Measurements from ENCODE around the genes UTP14C and CNMD.

DNA sequence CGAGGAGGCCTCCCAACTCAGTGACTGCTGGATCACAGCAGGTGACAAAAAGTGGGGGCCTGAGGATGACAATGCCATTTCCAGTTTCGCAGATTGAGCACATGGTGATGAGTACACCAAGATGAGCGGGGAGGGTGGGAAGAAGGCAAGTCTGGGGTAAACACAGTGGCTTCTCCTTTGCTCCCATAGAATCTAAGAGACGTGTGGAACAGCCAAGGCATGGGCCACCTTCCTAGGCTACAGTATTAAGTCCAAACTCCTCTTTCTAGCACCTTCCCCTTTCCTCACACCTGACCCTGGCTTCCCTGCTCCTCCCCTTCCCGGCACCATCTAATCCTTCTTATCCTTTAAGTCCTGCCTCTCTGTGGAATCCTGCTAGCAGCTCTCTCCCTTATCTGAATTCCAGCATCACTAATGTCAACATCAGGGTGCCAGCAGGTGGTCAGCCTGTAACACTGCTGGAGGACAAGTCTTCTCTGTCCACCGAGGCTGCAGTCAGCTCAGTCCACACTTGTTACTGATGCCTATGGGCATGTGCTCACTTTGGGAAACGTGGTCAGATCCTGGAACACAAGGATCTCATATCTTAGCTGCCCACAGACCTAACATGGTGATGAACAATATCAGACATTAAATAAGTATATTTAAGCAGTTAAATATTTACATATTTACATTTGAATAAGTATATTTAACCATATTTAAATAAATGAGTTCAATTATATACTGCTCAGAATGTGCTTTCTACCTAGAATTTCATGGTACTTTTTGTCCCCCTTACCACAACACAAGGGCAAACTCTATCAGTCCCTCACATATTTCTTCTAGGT lies 13.3 kb downstream of the ATP7B start:
- PRO-cap, result no peak

GRCh38 chr13:51999514-51999941 lies 11.7 kb downstream of the ATP7B start:
- PRO-cap, result no peak

- PRO-cap, result no peak
Measured at GRCh38 chr13:52024408-52025011, at the start of gene UTP14C. UTP14C (plus strand) TSS chr13:52024691.

DNA sequence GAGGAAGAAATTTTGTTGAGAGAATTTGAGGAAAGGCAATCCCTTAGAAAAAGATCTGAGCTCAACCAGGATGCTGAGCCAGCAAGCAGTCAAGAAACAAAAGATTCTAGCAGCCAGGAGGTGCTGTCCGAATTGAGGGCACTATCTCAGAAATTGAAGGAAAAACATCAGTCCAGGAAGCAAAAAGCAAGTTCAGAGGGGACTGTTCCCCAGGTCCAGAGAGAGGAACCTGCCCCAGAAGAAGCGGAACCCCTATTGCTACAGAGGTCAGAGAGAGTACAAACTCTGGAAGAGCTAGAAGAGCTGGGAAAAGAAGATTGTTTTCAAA lies 5.5 kb downstream of the UTP14C start:
- PRO-cap, result no peak

DNA sequence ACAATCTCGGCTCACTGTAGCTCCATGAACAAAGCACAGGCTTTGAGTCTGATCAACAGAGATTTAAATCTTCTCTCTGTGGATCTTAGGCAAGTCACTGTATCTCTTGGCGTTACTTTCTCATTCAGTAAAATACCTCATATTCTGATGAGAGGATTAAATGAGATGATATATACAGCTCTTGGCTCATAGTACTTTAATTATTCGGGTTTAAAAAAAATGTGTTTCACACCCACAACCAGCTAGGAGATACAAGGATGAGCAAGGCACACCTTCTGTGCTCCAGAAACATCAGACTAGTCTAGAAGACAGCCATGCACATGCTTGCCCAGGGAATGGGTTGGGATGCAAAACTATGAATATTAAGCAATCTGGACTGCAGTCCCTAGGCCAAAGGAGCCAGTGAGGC lies 2.6 kb downstream of the VPS36 start:
- PRO-cap, result no peak

GRCh38 chr13:52738830-52739245 lies 782 bp downstream of the CNMD start:
- PRO-cap, result no peak

DNA sequence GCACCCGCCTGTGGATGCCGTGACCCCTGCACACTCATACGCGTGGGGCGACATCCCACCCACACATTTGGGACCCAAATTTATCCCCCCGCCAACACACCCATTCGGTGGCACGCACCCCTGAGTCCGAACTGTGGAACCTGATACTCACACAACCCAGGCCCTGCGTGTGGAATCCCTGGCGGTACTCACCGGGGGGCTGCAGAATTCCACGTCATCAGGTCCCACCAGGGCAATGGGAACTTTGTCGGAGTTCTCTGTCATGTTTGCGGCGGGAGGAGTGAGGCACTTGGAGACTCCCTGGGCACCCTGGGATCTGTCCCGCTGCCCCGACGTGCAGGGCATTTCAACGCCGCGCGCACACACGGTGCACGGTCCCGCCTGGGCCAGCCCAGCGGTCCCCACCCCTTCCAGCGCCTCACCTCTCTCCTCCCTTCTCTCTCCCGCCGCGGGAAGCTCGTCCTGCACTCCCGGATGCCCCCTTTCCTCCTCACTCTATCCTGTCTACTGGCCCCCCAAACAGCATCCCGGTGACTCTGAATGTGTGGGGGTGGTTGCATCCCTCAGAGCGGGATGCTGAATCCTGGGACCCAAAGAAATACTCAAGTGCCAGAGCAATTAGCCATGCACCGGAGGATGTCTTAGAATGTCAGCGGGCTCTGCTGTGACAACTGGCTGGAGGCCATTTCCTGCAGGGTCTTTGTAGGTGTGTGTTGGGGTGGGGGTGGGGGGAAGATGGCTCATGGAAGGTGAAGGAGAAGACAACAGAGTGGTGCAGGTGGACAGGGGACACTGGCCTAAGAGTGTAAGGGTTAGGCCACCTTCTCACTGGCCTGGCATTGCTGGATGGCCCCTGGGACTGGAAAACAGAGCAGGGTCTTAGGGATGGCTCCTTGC lies at the start of gene CNMD:
Gene CNMD (minus strand): TSS at position 383 of the 897 bp plus-strand sequence.
- PRO-cap, result no peak

- PRO-cap, result no peak
Measured at GRCh38 chr13:52809469-52809894, 39.0 kb downstream of the PCDH8 start.

DNA sequence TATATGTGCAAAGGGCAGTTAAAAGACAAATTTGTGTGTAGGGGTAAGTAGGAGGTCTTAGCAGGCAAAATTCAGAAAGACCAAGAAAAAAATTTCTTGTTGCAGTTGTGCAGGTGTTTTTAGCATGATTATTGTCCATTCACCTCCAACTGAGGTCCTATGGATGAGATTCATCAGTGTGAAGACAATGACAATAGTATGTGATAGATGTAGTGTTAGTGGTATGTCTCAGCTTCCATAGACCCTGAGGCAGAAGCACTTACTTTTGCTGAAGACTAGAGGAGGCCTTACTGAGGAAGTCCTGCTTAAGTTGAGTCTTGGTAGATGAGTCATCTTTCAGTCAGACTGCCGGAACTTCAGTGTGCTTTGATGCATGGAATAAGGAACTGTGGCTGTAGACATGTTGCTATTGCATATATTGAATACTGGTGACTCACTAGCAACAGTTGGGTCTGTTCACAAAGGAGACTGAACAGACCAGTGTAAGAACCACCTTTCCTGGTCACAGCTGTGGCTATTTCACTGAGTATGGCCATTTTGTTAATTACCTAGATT lies 1000.5 kb downstream of the OLFM4 start:
- PRO-cap, result no peak

DNA sequence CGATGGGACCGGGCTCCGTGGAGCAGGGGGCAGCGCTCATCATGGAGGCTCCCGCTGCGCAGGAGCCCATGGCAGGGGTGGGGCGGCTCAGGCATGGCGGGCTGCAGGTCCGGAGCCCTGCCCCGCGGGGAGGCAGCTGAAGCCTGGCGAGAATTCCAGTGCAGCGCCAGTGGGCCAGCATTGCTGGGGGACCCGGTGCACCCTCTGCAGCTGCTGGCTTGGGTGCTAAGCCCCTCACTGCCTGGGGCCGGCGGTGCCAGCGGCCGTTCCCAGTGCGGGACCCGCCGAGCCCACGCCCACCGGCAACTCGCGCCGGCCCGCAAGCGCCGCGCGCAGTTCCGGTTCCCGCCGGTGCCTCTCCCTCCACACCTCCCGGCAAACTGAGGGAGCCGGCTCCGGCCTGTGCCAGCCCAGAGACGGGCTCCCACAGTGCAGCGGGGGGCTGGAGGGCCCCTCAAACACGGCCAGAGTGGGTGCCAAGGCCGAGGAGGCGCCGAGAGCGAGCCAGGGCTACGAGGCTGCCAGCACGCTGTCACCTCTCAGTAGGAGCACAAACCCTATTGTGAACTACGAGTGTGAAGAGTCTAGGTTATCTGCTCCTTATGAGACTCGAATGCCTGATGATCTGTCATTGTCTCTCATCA lies 687.1 kb downstream of the PCDH17 start:
- PRO-cap, result no peak

GRCh38 chr13:59638431-59638932 lies 525.2 kb downstream of the DIAPH3 start:
- PRO-cap, result no peak

DNA sequence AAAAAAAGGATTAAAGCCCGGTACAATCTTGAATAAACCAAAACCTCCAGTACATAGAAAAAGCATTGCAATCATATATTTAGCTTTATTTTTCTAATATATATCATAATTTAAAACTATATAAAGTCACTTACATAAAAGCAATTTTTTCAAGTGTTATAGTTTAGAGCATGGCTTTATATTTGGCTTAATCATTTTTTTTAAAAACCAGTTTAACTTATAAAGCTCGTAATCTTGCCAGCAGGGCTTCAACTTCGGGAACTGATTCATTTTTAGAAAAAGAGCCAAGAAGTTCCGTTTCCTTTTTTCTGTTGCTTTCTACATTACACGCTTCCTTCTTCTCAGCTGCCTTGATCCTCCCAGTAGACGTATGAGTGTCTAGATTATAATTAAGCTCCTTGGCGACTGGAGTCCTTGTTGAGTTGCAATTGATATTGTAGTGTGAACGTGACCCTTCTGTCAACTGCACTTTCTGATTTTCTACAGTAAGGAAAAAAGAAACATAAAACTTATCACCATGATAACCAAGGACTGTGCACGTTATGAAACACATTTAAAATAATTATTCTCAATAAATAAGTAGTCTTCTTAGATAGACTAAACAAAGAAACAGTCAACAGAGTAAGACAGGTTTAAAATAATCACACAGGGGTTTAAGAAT lies 497.2 kb downstream of the DIAPH3 start:
- PRO-cap, result no peak

DNA sequence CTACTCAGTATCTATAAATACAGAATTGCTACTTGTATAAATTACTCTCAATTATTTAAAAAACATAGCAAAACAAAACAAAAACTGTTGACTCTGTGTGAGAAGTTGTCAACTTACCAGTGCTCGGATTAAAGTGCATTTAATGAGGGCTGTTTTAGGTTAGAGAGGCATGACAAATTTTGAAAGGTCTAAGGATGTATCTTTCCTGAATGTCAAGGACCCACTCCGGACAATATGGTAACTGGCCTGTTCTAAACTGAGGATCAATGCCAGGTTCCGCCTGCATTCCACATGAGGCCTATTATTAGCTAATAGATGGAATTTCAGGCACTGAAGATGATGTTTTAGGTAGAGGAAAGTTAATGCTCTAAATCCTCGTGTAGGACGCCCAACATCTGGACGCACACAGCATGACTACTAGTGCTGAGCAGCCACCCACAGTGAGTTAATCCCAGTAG lies 150.8 kb downstream of the DIAPH3 start:
- PRO-cap, result no peak

- PRO-cap, result no peak
Measured at GRCh38 chr13:61664990-61665556, 249.4 kb upstream of the PCDH20 start.

GRCh38 chr13:66994994-66995156 lies 235.3 kb downstream of the PCDH9 start:
- PRO-cap, result no peak

GRCh38 chr13:67225705-67226137 lies 4.4 kb downstream of the PCDH9 start:
- PRO-cap, result no peak

DNA sequence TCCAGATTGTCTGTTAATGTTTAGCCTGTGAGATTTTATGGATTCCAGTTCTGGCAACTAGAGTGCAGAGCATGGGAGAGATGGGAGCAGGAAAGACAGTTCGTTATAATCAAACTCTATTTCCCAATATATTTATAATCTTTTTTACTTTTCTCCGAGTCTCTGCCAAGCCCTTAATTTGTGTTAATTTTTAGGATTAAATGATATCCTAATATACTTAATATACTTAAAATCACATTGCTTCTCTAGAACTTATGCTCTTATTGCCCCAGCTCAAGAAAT lies 272.7 kb upstream of the KLHL1 start:
- PRO-cap, result no peak

DNA sequence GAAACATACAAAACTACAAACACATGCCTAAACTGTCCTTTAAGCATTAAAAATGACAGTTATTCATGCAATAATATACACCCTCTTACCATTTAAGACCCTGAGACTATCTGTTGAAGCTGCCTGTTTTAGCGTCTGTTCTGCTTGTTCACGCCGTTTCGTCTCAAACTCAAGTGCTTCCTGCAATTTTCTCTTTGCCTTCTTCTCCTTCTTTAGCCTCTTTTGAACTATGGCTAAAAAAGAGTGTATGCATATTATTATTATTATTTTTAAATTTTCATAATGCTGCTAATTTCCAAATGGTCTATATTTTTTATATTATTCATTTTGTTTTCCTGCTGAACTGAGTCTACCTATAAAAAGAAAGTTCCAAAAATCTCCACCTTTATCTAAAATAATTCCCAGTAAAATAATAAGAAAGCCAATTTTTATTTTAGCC lies 391.4 kb downstream of the DACH1 start:
- PRO-cap, result no peak

- PRO-cap, result no peak
Measured at GRCh38 chr13:71625620-71626178, 241.3 kb downstream of the DACH1 start.

DNA sequence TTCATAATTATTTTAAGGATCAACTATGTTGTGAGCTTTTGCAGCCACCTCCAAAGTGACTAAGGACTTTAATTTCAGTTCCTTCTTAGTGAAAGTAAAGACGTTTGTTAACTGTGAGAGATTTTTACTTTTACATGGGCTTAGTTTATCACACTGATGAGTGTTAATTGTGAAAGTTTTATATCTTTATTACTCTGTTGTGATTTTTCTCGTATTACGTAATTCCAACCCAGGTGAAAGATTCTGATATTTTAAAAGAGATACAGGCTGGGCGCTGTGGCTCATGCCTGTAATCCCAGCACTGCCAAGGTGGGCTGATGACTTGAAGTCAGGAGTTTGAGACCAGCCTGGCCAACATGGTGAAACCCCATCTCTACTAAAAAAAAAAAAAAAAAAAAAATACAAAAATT lies 2.8 kb downstream of the BORA start:
- PRO-cap, result no peak